SK-N-DZ (cell line): ENCODE results near the gene ABCA9.

RAMPAGE:
- cytosol, long total RNA = no peak
- nucleus, long total RNA = no peak
These were observed 26.9 kb upstream of the PRKAR1A start for GRCh38 chr17:68485262-68485876.

DNA sequence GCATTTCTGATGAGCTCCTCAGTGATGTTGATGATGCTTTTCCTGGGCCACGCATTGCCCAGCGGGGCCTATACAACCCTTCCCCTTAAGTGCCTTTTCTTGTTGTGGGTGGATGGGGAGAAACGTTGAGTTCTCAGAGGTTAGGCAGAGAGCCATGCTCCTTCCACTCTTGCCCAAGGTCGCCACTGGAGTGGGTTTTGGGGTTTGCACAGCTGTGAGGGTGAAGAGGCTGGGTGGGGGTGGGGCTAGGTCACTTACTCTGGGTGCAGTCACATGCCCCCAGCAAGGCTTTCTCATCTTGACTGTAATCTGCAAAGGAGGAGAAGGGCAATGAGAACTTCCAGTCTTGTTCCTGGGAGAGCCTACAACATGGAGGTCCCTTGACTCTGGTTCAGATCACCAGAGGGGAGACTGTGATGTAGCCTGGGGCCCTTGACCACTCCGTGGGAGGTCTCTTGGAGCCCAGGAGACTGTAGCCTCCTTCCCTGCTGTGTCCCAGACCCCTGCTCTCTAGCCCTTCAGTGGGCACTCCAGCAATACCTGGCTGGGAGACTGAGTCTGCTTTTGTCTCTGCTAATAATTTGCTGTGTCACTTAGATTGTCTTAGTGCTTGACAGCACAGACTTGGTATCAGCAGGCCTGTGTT is 42.4 kb downstream of the PRKAR1A start:
RAMPAGE:
- cytosol, long total RNA = no peak
- nucleus, long total RNA = no peak

DNA sequence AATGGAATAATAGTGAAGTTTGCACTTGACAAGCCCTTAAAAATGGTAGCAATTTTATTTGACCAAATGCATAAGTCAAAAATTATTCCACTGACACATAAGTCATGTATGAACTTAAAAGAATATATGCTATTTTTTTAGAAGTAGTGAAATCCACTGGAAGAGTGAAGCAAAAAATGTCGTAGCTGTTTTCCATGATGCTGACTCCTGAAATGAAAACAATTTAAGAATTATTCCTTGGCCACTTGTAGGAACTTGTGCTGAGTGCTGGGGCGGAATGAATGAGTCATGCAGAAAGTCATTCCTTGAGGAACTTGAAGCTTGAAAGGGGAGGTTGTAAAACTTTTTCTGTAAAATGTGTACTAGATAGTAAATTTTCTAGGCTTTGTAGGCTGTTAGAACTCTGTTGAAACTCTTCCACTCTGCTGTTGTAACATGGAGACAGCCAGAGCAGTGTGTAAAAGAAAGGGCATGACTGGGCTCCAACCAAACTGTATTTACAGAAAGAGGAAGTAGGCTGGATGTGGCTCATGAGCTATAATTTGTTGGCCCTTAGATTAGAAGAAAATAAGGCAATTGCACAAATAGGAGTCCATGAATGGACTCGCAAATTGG is 46.2 kb downstream of the ABCA8 start:
RAMPAGE:
- cytosol, long total RNA = no peak
- nucleus, long total RNA = no peak

GRCh38 chr17:68952970-68953919 is 1.9 kb downstream of the ABCA8 start:
RAMPAGE:
- cytosol, long total RNA = no peak
- nucleus, long total RNA = no peak

GRCh38 chr17:68994523-68995624 is 39.7 kb upstream of the ABCA8 start:
RAMPAGE:
- cytosol, long total RNA = no peak
- nucleus, long total RNA = no peak

RAMPAGE:
- cytosol, long total RNA = no peak
- nucleus, long total RNA = no peak
These were observed 49.3 kb upstream of the ABCA8 start for GRCh38 chr17:69004186-69005288.

GRCh38 chr17:69059553-69060396 is 952 bp downstream of the ABCA9 start:
RAMPAGE:
- cytosol, long total RNA = no peak
- nucleus, long total RNA = no peak

RAMPAGE:
- cytosol, long total RNA = no peak
- nucleus, long total RNA = no peak
These were observed at the start of gene ABCA9 for GRCh38 chr17:69060760-69061298. Gene ABCA9 (minus strand): TSS chr17:69060927.

DNA sequence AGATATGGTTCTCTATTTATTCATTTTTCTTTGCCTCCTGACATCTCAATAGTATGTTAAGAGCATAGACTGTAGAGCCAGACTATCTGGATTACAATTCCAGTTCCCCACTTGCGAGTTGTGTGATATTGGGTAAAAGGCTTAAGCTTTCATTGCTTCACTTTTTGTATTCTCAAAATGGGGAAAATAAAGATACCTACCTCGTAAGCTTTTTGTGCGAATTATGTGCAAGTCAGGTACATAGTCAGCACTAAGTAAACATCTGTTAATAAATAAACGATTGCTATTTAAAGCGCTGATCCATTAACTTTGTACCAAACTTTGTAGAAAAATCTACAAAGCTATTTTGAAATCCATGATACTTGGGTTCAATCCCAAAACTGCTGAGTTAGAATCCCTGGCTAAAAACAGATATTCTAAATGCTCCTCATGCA is 19.7 kb downstream of the ABCA6 start:
RAMPAGE:
- cytosol, long total RNA = no peak
- nucleus, long total RNA = no peak

DNA sequence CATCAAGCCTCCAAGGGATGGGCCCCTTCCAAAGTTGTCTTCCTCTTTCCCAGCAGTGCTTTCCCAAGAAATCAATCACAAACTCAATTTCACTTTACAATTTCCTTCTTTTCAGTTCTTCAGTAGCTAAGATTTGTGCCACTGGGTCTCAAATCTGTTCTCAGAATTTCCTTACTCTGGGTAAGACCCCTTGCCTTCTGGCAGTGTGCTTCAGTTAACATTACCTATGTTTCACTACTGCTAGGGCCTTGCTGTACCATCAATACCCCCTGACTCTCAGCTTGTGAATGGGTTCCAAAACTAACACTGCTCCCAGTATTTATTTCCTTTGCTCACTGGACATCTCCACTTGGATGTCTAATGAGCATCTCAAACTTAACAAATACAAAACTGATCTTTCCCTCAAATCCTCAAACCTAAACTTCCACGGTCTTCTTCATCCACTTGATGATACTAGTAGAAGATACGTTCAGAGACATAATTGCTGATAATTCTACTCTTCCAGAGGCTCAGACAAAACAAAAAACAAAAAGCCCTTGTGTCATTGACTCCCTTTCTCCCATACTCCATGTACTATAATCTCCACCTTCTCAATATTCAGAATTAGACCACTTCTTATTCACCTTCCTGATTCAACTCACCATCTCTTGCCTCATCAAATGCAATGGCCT is 12.2 kb upstream of the ABCA10 start:
RAMPAGE:
- cytosol, long total RNA = no peak
- nucleus, long total RNA = no peak

DNA sequence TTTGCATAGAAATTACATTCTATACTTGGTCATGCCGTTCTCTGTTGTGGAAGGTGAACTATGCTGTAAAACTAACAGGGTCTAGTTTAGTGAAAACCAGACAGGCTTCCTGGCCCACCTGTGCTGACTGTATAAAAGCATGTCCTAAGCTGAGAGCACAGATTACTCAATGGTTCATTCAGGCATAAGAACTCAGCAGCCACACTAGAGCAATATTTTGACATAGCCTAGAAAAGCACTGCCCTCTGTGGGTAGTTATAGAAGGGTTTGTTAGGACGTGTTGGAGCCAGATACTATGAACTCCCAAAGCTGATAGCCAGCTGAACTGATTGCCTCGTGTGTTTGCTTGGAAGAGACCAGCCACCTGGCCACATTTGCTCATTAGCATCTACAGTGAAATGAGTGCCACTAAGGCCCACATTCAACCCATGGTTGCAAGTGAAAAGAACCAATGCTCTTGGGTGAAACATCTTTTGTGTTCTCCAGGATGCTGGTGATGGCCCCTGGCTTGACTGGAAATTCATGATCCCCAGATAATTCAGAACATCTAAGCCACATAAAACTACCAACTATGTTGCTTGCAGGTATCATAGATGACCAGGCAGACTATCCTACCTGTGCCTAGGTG is 30.8 kb upstream of the ABCA5 start:
RAMPAGE:
- cytosol, long total RNA = no peak
- nucleus, long total RNA = no peak

DNA sequence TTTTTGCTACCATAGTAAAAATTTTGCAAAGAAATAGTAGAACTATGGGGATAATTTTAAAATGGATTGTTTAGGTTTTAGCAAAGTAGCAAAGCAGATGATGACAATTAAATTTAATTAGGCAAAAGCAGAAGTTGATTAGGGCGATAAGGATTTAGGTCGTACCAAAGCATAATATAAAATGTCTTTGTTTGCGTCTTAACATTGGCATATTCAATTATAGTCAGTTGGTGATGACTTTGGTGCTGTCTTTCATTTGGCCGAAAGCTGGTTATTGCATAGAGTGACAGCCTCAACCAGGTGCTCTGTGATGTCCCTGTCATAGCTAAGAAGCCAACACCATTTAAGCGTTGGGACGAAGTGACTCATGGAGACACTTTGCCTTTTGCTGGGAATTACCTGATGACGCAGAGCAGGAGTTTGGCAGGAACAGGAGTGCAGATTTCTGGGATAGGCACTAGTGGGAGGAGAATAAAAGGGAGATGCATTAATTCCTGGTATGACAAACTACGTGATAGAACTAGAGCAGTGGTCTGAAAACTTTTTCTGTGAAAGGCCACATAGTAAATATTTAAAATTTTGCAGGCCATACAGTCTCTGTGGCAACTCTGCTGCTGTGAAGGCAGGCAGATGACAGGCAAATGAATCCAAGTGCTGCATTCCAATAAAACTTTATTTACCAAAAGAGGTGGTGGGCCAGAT is 38.3 kb downstream of the MAP2K6 start:
RAMPAGE:
- cytosol, long total RNA = no peak
- nucleus, long total RNA = no peak

GRCh38 chr17:70171077-70171664 is 1.8 kb downstream of the KCNJ2 start:
RAMPAGE:
- cytosol, long total RNA = no peak
- nucleus, long total RNA = no peak

RAMPAGE:
- cytosol, long total RNA = no peak
- nucleus, long total RNA = no peak
These were observed 10.2 kb upstream of the SOX9 start for GRCh38 chr17:72110528-72111074.

RAMPAGE:
- cytosol, long total RNA = no peak
- nucleus, long total RNA = no peak
These were observed 7.0 kb upstream of the SOX9 start for GRCh38 chr17:72113689-72114309.

DNA sequence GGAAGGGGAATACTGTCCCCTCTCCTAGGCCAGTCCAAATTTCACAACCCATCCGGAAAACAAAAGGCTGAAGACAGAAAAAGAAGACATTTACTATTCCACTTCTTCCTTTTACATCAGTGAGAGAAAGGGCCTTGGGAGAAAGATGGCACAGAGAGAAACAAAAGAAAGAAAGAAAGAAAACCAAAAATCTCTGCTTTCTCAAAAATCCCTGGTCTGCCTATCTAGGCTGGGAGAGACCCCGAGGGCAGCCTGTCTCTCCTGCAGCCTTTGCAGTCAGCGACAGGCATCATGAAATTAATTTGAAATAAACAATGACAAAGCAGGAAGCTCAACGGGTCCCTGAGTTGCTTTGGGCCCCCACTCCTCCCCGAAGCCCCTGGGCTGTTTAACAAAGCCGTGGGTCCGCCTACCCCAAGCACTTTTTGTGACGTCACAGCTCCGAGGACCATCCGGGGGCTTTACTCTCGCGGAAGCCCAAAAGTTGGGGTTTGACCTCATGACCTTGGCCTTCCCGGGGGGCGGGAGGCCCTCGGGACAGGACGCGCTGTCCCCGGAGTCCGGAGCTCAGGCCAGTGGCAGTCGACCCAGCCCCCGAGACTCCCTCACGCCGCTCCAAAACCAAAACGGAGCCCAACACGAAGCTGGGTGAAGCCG is 5.3 kb upstream of the SOX9 start:
RAMPAGE:
- cytosol, long total RNA = no peak
- nucleus, long total RNA = no peak

DNA sequence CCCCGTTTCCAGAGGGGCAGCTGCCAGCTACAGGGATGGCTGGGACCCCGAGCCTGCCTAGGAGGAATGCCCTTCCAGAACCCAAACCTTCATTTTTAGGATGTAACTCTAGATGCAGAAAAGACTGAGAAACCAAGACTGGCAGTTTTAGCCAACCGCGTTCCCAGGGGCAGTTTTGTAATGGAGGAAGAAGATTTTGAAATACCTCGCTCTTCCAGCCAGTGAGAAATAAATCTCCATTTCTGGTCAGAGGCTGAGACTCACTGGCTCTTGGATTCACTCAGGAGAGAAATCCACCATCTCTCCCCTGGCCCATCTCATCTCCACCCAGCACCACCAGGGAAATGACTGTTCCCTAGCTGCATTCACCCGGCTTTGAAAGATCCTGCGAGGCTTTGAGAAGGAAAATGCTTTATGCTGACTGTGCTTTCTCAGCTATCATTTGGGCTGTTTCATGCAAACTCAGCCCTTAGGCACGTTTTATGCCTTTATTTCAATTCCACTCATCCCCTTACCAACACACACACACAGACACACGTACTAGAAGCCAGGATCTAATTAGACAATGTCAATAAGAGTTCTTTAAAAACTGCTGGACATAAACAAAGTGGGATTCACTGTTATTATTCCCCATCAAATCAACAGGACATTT is 185.3 kb downstream of the SOX9 start:
RAMPAGE:
- cytosol, long total RNA = no peak
- nucleus, long total RNA = no peak

RAMPAGE:
- cytosol, long total RNA = no peak
- nucleus, long total RNA = no peak
These were observed 271.8 kb downstream of the SOX9 start for GRCh38 chr17:72392545-72393147.

GRCh38 chr17:72477081-72478132 is 356.6 kb downstream of the SOX9 start:
RAMPAGE:
- cytosol, long total RNA = no peak
- nucleus, long total RNA = no peak

GRCh38 chr17:72885839-72886720 is 206.4 kb downstream of the SLC39A11 start:
RAMPAGE:
- cytosol, long total RNA = no peak
- nucleus, long total RNA = no peak